Endometrial microvascular endothelial cells (primary cell): ENCODE results near the gene ATP6V1G3.

GRCh38 chr1:197921246-197921902, 4.2 kb downstream of the LHX9 start:
- RAMPAGE, long total RNA: no peak

DNA sequence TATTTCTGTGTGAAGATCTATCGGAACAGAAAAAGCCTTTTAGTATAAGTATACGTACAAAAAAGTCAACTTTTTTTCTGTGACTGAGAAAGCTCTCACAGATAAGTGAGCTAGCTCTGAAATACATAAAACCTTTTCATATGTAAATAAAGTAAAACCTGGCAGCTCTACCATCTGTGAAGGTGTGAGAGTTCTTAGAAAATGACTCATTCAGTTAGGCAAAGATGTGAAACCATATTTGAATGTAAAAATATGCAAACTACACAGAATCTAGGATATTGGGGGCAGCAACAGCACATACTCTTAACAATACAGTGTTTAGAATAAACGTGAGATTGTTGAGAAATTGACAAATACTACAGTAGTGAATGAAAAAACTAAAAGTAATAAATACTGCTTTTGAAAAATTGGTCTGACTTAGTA, 19.9 kb downstream of the ATP6V1G3 start:
- RAMPAGE, long total RNA: no peak

DNA sequence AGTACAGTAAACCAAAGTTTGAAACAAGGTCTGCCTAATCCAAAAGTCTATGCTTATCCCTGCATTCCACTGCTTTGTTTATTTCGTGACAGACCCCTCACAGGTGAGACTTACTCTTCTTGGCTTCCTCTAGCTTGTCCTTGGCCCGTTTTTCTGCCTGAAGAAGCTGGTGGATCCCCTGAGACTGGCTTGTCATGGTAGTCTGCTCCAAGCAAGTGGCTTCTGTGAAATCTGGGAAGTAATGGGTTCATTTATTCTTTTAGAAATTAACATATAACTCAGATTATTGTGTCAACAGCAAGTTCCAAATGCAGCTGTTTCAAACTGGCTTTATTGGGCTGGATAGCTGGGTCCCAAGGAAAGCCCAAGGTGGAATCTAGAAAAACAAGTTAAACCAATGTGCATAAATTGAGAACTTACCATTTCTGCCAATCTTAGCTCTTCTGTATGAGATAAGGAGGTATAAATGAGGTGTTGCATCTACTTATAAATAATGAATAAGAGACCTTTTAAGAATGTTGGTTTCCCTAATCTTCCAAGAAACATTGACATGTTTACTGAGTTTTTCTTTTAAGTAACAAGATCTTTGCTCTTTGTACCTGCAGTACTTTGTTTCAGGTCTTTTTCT, at the start of gene ATP6V1G3:
TSS of gene ATP6V1G3 (minus strand) at position 226 of the 628 bp plus-strand sequence.
- RAMPAGE, long total RNA: no peak

DNA sequence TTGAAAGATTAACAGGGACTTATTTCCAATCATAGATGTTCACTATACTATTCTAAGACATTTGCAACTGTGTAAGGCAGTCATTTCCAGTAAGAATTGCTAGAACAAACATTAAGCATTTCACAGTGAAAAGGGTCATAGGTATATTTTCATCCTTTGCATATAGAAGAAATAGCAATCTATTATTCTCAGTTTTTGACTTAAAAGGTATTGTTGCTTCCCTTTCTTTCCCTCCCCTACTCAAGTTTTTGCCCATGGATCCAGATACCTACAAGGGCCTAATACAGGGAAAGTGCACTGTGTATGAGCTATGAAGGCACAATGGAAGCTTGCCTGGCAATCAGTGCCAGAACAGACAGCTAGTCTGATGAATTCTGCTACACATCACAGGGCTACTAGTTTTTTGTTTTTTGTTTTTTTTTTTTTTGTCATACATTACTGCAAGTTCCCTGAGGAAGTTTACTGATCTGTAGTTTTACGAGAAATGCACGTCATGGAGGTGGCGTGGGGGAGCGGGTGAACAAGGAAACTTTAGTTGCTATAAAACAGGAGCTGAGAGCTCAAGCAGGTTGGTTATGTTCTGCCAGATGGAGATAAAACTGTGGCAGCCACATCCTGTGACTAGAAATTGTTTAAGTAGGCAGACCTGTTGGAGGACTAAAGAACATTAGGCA, 17.5 kb downstream of the PTPRC start:
- RAMPAGE, long total RNA: no peak

- RAMPAGE, long total RNA: no peak
These were observed 61.8 kb downstream of the PTPRC start for GRCh38 chr1:198700464-198701307.

DNA sequence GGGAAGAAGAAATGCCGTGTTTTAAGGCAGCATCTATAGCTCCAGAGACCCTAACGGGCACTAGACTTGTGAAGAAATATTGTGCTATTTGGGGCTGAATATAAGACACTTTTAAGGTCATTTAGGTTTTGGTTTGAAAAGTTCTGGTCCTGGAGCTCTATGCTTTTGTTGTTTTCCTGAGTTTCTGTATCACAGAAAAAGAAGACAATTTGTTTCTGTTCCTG, 78.5 kb downstream of the PTPRC start:
- RAMPAGE, long total RNA: no peak

- RAMPAGE, long total RNA: no peak
These were observed 264.4 kb downstream of the PTPRC start for GRCh38 chr1:198903137-198903798.

DNA sequence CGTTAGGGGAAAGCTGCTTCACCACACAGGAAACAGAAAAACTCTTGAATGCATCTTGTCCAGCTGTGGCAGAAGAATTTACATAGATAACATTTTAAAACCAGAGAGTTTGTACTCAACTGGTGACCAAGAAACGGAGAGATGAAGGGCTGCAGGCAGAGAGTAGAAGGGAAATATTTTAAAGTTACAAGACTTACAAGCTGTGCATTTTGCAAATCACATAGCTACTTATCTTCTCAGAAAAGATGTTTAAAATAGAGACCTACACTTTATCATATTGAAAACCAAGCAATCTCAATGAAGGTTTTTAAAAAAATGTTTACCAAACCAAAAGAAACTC, 402.9 kb downstream of the PTPRC start:
- RAMPAGE, long total RNA: no peak

- RAMPAGE, long total RNA: no peak
These were observed 5.0 kb upstream of the NR5A2 start for GRCh38 chr1:200022456-200022965.

DNA sequence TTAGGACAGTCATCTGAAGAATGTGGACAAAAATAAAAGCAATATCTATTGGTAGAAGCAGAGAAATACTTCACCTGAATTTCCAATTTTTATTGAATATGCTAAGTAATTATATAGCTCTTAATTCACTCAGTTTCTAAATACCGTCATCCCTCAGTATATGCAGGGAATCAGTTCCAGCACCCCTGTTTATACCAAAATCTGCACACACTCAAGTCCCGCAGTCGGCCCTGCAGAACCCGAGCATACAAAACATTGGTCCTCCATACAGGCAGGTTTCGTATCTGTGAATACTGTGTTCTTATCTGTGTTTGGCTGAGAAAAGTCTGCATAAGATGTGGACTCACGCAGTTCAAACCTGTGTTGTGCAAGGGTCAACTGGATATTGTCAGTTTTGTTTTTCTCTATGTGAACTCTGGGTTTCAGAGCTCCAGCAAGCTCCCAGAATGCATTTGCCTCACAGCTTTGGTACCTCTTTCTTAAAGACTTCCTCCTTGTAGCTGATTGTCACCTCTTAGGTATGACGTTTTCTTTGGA, 100.5 kb downstream of the NR5A2 start:
- RAMPAGE, long total RNA: no peak

- RAMPAGE, long total RNA: no peak
These were observed 28.0 kb upstream of the ZNF281 start for GRCh38 chr1:200437813-200438293.

DNA sequence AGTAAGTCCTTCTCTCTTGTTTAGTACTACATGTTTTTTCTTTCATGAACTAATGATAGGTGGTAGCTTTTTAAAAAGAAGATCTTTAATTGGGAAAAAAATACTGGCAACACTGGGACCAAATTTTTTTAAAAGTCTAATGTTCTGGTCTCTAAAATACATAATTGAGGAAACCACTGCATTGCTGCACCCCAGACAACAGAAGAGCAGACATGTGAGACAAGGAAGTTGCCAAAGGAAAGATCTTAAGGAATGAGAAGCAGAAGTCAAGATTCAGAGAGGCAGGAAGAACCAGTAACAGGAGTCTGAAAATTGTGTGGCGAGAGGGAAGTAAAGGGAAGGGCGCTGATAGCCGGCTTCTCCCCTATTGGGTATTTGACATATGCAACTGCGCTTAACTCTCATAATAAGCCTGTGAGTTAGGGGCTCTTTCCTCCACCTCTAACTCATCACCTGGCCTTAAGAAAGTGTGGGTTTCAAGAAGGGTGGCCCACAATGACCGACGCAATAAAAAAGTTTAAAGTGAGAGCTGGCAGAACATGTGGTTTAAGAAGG, 21.9 kb upstream of the KIF14 start:
- RAMPAGE, long total RNA: no peak

DNA sequence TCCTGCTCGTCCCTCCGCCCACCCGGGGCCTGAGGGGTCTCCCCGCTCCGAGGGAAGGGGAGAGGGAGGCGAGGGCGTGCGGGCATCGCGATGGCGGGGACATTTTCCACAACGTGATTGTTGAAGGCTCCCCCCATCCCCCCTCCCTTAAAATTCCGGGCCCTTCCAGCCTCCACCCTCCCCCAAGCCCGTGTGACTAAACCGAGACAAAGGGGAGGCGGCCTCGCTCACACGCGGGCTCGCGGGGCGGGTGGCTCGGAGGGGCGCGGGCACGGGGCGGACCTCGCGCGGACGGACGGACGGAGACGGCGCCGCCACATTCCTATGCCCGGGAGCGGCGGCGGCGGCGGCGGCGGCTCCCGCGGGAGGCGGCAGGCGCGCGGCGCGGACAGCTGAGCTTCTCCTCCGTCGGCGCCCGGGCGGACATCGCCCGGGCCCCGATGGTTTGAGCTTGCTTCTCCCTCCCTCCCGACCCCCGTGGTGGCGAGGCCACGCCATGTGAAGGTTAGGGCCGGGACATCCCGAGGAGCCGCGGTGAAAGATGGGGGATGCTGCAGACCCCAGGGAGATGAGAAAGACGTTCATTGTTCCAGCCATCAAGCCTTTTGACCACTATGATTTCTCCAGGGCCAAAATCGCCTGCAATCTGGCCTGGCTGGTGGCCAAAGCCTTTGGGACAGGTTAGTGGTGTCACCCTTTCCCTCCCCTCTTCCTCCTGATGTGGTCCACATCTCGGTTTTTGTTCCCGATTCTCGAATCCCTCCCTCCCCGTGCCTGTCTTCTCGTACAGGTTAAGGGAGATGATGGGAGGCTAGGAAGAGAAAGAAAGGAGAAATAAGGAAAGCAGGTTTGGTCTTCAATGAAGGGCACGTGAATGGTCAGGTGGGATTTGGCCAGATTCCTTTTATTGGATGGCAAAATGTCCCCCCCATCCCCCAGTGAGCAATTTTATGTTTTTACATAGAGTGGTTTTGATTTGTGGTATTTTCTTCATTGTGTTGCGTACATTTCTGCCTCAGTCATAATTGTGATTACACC, 913 bp downstream of the CAMSAP2 start:
- RAMPAGE, long total RNA: no peak

DNA sequence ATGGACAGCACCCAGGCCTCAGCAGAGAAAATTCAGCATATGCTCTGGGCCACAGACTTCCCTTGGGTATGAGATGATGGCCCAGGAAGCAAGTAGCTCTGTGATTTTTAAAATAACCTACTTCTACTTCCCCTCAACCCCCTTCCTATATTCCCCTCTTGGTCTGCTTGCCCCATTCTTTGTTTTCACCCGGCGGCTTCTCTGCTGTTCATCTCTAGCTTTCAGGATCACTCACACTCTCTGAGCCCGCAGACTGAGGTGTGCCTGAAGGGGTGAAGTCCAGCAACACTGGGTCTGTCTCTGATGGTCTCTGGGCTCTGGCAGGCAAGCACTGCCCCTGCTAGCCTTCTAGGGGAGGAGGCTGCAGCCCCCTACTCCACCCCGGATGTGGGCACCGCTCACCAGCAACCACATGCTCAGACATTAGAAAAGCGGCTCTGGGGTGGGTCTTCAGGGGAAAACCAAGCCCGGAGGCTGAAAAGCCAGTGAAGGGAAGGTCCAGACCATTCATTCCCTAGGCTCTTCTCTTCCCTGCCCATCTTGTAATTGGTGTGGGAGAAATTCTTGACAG, 2.8 kb upstream of the GPR25 start:
- RAMPAGE, long total RNA: no peak

DNA sequence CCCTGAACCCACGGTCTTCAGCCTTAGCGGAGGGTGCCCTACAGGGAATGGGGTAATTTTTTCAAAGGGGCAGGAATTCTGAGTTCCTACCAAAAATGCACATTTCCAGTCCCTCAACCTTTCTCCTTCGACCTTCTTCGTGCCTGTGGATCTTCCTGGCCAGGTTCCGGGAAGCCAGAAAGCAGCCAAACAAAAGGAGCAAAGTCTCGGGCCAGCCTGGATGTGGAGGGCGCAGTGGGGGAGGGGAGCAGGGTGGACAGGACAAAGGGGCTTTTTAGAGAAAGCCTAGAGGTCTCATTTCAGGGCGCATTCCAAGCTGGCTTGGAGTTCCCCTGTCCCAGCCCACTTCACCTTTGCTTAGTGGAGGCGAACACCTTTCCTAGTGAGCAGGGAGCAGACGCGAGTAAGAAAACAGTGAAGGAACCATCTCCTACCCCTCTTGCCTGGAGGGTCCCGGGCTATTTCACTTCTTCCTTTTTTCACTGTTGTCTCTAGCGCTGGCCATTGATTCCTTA, 2.9 kb upstream of the INAVA start:
- RAMPAGE, long total RNA: no peak

- RAMPAGE, long total RNA: no peak
These were observed 728 bp downstream of the INAVA start for GRCh38 chr1:200895479-200895776.

DNA sequence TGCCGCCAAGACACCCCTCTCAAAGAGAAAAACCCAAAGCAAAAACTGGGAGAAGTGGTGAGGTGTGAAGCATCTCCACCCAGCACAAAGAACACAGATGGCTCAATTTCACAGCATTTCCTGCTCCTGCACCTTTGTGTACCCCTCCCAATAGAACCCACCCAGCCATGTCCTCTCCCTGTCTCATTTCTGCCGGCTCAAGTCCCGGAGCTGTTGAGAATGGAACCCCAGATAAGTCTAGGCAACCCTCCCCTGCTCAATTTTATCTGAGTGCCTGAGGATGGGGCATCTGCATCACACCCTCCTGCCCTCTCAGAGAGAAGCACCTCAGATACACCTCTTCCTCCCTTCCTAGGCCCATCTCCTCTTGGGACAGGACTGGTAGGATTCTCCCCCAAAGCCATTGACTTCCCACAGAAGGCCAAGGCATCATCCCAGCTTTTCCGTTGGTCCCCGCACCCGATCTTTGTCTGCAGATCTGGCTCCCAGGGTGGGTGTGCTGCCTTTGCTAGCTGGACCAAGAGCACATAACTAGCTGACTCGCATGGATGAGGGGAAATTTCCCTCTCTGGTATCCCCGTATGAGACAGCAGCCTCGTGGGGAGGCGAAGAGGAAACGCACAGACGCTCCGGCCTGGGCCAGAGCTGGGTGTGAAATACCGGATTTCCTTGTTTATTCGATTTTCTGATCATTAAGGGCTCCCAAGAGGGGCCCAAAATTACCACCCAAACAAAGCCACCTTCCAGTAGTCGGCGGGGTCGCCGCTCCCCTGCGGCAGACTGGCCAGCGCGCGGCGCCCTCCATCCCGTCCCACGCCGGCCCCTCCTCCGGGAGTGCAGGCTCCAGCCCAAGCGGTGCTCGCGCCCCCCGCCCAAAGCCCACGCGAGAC, 865 bp downstream of the KIF21B start:
- RAMPAGE, long total RNA: no peak

GRCh38 chr1:201311124-201311418, 27.8 kb downstream of the PKP1 start:
- RAMPAGE, long total RNA: no peak

- RAMPAGE, long total RNA: no peak
These were observed 28.4 kb downstream of the PKP1 start for GRCh38 chr1:201311419-201312314.

GRCh38 chr1:201355893-201356351, 21.6 kb downstream of the TNNT2 start:
- RAMPAGE, long total RNA: no peak